Umbilical cord (tissue), 2 donors: ENCODE measurements around a stretch of chr9.

DNA sequence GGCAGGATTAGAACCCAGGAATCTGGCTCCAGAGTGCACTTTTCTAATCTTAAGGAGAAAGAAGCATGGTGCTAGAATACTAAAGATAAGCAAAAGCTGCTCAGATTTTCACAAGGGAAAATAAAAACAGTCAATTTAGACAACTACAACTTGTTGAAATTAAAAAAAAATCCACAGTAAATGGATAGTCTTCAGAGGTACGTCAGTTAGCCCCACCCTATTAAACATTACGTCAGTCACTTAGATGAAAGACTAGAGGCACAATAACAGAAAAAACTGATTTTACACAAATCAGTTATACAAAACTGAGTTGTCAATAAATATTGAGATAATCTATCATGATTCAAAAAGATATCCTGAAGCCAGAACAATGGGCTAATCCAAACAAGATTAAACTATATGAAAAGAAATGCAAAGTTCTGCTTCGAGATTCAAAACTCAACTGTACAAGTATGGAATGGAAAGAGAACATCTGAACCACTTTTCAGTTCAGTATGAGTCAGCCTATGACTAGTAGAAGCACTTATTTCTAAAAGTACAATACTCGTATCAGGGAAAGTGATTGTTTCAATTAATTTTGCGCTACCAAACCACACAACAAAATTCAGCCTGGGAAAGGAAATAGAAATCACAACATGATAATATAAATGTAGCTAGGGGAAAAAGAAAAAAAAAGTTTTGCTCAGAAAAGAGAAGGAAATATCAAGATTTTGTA, 9.2 kb downstream of the TMEM245 start:
- RAMPAGE, long total RNA = no peak

GRCh38 chr9:109166095-109166559, 922 bp downstream of the FRRS1L start:
- RAMPAGE, long total RNA = no peak

GRCh38 chr9:109417840-109418501, 80.1 kb downstream of the PTPN3 start:
- RAMPAGE, long total RNA = no peak

DNA sequence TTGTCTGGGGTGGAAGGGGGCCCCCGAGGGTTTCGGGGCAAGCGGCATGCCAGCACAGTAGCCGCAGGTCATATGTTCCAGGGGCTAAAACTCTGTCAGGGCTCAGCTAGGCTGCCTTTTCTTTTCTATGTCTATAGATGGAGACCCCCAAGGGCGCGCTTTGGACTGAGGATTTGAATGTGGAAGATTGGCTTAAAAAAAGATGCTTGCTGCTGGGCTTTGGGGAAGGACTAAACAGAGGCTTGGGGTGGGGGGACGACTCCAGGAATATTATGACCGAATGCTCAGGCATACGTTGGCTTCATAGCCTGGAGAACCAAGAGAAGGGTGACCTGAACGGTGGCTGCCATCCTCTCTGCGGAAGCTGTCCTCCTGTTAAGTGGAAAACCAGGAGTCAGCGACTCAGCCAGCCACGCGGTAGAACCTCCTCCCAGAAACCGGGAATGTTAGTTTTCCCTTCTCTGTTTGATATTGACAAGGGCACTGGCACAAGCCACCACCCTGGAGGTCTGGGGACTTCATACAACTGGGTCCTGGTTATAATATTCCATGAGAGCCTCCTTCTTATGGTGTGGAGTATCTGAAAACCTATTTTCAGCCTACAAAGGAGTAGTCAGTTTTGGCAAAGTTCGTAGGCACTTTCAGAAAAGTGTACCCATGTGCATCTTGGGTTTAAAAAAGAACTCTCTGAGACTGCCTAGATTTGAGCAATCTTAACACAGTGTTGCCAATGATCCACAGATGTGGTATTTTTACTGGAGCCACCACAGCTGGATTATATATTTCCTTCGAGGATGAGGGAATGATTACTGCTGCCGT, 778 bp downstream of the PALM2AKAP2 start:
- RAMPAGE, long total RNA = no peak

- RAMPAGE, long total RNA = no peak
These were observed 88.7 kb downstream of the PALM2AKAP2 start for GRCh38 chr9:109868635-109869186.

DNA sequence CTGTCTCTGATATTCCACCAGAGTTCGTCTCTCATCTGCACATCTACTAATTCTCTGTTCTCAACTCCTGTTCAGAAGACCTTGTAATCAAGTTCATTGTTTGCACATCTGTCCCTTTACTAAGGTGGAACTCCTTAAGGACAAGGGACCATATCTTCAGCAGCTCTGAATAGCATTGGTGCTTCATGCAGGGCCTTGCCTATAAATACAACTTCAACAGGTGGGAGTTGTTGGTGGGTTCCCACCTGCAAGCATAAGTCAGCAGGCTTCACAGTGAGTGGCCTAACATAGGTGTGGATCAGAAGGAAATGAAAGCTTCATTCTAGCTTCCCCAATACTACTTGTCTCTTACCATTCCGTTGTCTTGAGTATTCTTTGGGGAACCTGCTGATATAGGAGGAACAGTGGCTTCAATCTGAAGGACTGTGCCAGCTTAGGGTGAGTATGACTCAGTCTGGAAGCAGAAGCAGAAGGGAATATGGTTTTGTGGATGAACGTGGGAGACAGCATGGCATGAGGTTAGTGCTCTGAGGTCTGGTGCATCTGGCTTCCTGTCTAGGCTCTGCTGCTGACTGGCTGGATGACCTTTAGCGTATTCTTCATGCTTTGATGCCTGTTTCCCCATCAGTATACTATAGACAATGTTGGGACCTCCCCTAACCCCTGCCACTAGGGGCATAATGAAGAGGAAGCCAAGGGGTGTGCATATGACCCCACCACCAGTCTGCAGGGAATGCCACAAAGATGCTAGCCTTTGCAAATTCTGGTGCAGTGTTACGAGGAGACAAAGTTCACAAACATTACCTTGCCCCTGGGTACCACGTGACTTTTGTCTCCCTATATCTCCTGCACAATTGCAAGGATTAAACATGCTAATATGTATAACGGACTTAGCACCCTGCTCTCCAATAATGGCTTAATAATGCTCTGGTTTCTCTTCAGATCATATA, 192.2 kb downstream of the PALM2AKAP2 start:
- RAMPAGE, long total RNA = no peak

DNA sequence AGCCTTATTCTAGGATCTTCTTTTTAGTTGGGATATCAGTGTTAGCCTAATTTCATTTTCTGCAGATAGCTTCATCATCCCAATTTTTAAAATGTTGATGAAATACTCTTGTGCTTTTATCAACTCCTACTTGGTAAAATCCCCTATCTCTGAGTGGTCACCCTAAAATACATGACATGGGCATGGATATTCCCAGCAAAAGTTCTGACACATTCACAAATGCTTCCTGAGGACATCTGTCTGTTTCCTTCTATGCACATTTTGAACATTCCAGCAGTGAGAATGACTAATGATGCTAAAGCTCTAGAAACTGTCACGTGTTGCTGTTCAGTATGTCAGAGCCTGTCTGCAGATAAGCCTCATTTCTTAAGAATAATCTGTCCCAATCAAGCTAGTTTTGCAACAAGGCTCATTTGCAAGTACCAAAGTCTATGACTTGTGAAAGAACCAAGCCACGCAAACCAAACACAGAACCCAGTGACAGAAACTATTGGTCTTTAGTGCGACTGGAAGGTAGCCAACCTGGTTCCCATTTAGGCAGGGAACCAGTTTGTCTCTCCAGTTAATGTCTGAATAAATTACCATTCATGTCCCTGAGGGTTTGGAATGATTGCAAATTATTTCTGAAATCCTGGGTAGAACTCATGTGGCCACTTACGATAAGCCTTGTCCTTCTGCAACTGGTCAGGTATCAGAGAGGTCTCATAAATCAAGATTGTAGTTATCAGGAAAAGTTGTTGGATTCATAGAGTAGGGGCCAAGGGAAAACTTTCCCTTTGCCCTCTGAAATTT, 178.5 kb downstream of the C9orf152 start:
- RAMPAGE, long total RNA = no peak

- RAMPAGE, long total RNA = no peak
These were observed 15.0 kb downstream of the C9orf152 start for GRCh38 chr9:110192871-110193371.

DNA sequence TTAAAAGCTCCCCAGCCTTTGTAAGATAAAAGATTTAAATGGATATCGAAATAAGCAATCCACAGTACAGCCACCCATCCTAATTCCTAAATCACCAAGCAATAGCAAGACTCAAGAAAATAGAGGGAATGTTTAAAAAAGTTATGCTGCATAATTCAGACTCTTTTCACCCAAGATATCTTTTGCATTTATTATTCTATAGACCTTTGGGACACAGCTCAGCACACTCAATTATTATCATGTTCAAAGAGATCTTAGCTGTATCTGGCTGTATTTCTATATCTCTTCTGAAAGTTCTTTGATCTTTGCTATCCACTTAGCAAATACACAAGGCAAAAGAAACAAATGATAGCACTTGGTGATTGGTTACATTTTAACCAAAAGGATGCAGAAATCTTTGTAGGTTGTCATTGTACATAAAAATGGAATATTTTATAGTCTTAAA, 6.9 kb upstream of the C9orf152 start:
- RAMPAGE, long total RNA = no peak

- RAMPAGE, long total RNA = no peak
These were observed 522 bp downstream of the TXN start for GRCh38 chr9:110255794-110256176.

GRCh38 chr9:110303035-110303631, 34.5 kb downstream of the TXNDC8 start:
- RAMPAGE, long total RNA = no peak

- RAMPAGE, long total RNA = no peak
These were observed 54.5 kb upstream of the TXNDC8 start for GRCh38 chr9:110392244-110392525.

- RAMPAGE, long total RNA = no peak
These were observed 24.7 kb upstream of the SVEP1 start for GRCh38 chr9:110604213-110604709.

- RAMPAGE, long total RNA = no peak
These were observed 143.3 kb downstream of the LPAR1 start for GRCh38 chr9:110894931-110895452.

GRCh38 chr9:111076709-111076908, 38.3 kb upstream of the LPAR1 start:
- RAMPAGE, long total RNA = no peak

GRCh38 chr9:111298599-111299247, 31.3 kb downstream of the OR2K2 start:
- RAMPAGE, long total RNA = no peak

GRCh38 chr9:111661730-111662730, 625 bp downstream of the GNG10 start:
- RAMPAGE, long total RNA = no peak

- RAMPAGE, long total RNA = no peak
These were observed 11.0 kb downstream of the SHOC1 start for GRCh38 chr9:111783642-111784207.

DNA sequence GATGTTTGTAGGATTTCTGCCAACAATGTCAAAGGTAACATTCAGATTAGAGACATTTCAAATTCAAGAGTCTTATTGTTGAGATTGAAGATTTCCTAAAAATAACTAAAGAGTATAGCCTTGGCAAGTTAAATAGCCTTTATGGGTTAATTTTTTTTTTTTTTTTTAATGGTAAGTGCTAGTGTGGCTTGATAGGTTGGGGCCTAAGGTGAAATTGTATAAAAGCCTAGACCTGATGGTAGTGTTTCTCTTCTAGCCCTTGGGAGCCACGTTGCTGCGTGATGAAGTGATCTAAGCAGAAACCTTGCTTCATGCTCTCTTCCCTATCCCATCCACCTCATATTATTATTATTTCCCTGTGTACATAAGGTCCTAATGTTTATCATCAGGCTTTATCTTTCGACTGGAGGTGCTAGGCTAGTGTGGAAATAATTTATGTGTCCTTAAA, 3.4 kb downstream of the UGCG start:
- RAMPAGE, long total RNA = no peak

DNA sequence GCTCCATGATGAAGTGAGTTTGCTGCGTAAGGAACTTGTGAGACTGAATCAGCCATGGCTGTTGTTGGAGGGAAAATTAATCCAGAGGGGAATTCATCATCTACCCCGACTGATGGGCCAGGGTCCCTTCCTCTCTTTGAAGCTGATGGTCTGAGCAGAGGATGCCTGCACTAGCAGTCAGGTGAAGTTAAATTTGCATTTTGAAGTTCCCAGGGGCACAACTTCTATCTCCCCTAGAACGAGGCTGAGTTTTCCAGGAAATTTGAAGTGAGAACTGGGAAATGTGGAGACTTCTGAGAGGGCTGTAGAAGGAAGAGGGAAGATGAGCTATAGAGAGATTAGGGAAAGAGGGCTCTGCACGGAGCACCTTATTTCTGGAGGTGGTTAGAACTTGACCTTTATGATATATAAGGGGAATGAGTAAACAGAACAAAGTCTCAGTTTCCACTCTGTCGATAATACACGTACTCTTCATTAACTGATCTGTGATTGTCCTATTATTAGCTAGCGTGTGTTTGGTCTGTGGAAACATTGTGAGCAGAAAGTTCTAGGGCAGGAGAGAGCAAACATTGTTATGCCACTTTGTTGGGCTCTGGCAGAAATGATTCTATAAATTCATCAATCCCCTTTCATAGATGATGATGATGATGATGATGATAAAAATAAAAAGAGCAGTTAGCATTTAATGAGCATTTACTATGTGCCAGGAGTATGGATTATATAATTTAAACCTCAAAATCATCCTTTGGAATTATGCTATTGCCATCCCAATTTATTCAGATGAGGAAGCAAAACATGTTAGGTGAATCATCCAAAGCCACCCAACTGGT, 118.5 kb downstream of the UGCG start:
- RAMPAGE, long total RNA = no peak